Mesenchymal stem cell of Wharton's jelly (primary cell): ENCODE data around the genes P2RY11 and ATG4D.

DNA sequence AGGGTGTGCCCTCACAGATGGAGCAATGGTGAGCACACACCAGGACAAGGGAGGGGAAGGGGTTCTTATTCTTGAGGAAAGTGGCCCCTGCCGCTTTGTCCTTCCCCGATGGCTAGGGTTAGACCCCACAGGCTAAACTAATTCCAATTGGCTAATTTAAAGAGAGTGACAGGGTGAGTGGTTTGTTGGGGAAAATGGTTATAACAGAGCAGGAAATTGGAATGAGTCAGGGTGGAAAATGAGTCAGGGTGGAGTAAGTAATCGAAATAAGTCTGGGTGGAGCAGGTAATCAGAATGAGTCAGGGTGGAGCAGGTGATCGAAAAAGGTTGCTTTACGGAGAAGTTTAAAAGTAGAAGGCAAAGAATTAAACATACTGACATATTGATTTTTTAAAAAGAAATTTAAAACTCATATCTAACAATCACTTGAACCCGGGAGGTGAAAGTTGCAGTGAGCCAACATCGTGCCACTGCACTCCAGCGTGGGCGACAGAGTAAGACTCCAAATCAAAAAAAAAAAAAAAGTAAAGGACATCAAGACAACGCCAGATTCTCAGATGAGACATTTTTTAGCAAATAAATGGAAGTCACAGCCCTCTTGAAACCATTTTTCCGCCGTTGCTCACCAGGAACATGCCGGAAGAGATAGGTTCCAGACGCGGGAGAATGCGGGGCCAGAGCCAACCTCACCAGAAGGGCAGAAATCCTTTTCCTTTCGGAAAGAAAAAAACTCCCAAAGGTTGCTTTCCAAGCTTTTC lies 715 bp downstream of the ZNF562 start:
- CAGE, long polyA plus RNA: no peak

DNA sequence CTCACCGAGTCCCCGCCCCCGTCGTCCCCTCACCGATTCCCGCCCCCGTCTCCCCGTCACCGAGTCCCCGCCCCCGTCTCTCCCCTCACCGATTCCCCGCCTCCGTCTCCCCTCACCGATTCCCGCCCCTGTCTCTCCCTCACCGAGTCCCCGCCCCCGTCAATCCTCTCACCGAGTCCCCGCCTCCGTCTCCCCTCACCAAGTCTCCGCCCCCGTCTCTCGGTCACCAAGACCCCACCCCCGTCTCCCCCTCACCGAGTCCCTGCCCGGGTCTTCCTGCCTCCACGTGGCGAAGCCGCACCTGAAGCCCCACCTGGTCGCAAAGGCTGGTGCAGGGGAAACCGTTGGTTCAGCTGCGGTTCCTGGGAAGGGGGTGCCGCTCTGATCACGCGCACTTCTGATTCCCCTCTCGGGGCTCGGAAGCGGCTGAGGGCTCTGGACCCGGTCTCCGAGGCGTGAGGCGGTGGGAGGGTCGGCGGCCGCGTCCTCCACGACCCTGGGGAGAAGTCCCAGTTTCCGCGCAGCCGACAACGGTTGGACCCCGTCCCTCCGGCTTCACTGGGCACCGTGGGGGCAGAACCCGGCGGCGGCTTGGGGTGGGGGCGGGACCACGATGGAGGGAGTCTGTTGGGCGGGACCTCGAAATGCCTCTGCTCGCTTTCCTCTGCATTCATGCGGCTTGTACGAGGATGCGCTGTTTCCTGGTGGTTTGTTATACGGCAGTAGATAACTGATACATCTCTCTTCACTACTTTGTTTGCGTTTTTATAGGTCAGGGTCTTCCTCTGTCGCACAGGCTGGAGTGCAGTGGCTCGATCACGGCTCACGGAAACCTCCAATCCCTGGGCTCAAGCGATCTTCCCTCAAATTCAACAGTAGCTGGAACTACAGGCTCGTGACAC lies 24.3 kb upstream of the ZNF846 start:
- CAGE, long polyA plus RNA: no peak

- CAGE, long polyA plus RNA: no peak
These were observed 21.8 kb downstream of the OLFM2 start for GRCh38 chr19:9914346-9914990.

- CAGE, long polyA plus RNA: no peak
These were observed 31.6 kb downstream of the COL5A3 start for GRCh38 chr19:9978635-9979260.

GRCh38 chr19:10001805-10002475 lies 8.4 kb downstream of the COL5A3 start:
- CAGE, long polyA plus RNA: no peak

- CAGE, long polyA plus RNA: no peak
These were observed 1.4 kb upstream of the PPAN start for GRCh38 chr19:10104429-10105506.

DNA sequence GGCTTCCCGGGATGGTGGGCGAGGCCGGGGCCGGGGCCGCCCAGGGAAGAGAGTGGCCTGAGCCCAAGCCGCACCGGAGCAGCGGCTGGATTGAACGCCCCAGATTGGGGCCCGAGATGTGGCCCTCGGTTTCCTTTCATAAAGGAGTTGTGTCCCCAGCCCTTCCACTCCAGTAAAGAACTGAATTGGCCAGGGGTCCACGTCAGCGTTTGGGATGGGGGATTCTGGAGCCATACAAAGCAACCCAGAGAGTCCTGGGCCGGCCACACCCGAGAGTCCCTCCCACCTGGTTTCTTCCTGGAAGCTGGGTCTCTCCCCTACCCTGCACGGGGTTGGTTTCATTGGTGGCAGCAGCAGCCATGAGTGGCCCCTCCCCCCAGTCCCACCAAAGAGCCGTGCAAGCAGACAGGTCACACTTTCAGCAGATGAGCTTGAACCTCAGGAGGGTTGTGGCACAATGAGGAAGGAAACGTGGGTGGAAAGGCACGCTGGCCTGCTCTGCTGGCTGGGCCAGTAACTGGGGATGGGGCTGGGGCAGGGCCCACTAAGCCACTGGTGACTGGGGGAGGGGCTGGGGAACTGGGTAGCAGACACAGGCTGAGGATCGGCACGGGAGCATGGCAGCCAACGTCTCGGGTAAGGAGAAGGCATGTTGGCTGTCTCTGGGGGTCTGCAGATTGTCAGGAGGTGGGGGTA lies at the start of gene P2RY11:
Gene P2RY11, plus strand, starts transcription at position 589 of the 696 bp plus-strand sequence.
- CAGE, long polyA plus RNA: no peak

GRCh38 chr19:10154443-10154834 lies 34.7 kb upstream of the EIF3G start:
- CAGE, long polyA plus RNA: no peak

- CAGE, long polyA plus RNA: no peak
These were observed 674 bp downstream of the DNMT1 start for GRCh38 chr19:10193970-10194588.

DNA sequence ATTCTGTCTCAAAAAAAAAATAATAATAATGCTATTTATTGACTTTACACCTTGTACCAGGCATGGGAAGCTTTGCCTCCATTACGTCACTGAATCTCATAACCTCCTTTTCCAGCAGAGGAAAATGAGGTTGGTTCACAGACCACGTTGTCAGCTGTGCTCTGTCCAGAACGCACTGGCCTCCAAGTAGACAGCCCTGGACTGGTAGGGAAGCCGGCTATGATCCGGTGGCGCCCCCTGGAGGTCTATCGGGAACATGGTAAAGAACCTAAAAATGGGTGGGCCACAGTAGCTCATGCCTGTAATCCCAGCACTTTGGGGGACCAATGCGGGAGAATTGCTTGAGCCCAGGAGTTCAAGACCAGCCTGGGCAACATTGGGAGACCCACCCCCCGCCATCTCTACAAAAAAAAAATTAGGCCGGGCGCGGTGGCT lies 1.9 kb upstream of the MRPL4 start:
- CAGE, long polyA plus RNA: no peak

DNA sequence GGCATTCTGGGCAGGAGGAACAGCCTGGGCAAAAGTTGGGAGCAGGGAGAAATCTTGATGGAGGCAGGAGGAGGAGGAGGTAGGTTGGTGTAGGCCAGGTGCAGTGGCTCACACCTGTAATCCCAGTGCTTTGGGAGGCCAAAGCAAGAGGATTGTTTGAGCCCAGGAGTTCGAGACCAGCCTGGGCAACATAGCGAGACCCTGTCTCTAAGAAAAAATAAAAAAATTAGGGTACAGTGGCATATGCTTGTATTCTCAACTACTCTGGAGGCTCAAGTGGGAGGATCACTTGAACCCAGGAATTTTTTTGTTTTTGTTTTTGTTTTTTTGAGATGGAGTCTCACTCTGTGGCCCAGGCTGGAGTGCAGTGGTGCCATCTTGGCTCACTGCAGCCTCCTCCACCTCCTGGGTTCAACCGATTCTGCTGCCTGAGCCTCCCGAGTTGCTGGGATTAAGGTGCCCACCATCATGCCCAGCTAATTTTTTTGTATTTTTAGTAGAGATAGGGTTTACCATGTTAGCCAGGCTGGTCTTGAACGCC lies 7.5 kb upstream of the ICAM4 start:
- CAGE, long polyA plus RNA: no peak

DNA sequence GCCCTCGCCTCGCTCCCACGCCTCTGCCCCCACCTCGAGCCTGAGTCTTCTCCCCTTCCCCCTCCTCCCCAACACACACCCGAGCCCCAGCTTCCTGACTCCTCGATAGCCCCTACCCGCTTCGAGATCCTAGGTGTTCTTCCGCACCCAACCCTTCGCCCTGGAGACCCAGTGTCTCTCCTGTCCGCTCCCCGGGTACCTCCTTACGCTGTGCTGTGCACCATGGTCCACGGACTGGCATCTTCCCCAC lies 385 bp downstream of the ICAM5 start:
- CAGE, long polyA plus RNA: no peak

DNA sequence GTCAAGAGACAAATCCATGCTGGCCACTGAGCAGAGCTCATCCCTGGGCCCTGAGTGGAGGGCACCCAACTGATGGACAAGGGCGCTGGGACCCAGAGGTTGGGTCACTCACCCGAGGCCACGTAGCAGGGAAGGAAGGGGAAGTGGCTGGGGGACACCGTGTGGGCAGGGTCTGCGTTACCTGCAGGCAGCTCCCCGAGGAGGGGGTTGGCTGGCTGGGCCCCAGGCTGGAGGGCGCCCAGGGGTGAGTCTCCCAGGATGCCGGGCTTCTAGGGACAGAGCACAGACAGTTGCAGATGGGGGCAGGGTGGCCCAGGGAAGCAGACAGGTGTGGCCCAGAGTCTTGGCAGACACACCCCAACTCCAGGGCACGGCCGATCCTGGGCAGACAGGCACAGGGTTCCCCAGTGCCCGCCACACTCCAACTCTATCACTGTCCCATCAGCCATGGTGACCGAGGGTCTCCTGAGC lies 5.6 kb upstream of the FDX2 start:
- CAGE, long polyA plus RNA: no peak

GRCh38 chr19:10334397-10335278 lies 1.3 kb upstream of the RAVER1 start:
- CAGE, long polyA plus RNA: no peak

DNA sequence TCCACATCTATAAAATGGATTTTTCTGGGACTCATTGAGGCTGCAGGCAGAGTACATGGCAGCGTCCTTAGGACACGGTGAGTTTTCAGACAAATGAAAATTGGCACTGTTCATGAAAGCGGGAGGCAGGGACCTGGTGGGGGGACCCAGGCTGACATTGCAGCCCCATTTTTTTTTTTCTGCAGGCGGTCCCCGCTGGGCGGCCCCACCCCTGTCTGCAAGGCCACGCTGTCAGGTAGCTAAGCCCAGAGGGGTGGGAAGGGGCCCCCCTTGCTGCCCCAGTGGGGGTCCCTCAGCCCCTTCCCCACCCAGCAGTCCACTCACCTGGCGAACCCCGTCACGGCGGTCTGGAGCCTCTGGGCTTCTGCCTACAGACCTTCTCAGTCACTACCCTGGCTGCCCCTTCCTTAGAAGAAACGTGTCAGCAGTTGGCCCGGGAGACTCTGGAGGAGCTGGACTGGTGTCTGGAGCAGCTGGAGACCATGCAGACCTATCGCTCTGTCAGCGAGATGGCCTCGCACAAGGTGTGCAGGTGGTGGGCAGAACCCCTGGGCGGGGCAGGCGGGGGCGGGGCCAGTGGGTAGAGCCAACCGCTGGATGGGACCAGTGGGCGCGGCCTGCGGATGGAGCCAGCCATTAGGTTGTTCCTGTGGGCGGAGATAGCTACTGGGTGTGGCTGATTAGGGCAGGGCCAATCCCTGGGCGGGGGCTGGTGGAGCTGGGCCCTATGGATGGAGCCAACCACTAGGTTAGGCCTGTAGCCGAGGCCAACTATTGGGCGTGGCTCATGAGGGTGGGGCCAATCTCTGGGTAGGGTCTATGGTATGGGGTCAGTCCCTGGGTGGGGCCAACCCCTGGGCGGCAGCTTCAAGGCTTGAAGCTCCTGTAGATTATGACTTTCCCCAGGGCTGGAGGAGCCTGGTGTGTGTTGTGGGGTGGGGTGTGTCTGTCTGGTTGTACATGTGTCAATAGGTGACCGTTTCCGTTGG lies 30.4 kb downstream of the PDE4A start:
- CAGE, long polyA plus RNA: no peak

DNA sequence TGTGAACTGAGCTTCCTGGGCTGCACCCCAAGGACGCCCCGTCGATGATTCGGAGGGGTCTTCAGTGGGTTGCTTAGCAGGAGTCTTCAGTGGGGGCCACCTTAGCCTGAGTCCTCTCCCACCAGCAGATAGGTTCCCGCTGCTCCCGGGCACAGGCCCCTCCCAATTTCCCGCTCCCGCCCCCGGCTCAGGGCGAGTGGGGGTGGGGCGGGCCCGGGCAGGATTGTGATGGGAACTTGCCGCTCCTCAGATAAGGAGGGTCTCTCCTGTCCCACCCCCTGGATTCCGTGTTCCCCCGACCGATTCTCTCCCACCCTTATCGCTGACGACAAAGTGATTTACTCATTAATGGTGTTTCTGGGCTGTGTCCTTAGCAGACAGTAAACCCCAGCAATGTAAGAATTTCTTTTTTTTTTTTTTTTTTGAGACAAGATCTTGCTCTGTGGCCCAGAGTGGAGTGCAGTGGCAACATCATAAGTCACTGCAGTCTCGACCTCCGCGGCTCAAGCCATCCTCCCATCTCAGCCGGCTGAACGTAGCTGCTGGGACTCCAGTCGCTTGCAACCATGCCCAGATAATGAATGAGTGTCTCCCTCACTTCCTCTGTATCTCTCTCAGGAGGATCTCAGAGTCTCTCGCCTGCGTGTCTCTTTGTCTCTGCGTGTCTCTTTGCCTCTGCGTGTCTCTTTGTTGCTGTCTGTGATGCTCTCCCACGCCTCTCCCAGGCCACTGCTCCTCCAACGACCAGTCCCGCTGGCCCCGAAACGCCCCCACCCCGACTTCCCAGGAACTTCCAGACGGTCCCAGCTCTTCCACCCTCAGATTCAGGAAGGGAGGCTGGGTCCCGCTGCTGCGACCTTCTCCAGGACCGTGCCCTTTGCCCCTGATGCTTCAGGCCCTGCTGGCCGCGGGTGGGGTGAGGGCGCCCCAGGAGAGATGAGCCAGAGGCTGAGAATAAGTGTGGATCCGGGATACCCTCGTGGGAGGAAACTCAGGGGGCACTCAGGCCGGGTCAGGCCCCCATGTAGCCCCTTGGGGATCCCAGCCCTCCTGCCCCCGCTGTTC lies 910 bp upstream of the S1PR5 start:
- CAGE, long polyA plus RNA: no peak

DNA sequence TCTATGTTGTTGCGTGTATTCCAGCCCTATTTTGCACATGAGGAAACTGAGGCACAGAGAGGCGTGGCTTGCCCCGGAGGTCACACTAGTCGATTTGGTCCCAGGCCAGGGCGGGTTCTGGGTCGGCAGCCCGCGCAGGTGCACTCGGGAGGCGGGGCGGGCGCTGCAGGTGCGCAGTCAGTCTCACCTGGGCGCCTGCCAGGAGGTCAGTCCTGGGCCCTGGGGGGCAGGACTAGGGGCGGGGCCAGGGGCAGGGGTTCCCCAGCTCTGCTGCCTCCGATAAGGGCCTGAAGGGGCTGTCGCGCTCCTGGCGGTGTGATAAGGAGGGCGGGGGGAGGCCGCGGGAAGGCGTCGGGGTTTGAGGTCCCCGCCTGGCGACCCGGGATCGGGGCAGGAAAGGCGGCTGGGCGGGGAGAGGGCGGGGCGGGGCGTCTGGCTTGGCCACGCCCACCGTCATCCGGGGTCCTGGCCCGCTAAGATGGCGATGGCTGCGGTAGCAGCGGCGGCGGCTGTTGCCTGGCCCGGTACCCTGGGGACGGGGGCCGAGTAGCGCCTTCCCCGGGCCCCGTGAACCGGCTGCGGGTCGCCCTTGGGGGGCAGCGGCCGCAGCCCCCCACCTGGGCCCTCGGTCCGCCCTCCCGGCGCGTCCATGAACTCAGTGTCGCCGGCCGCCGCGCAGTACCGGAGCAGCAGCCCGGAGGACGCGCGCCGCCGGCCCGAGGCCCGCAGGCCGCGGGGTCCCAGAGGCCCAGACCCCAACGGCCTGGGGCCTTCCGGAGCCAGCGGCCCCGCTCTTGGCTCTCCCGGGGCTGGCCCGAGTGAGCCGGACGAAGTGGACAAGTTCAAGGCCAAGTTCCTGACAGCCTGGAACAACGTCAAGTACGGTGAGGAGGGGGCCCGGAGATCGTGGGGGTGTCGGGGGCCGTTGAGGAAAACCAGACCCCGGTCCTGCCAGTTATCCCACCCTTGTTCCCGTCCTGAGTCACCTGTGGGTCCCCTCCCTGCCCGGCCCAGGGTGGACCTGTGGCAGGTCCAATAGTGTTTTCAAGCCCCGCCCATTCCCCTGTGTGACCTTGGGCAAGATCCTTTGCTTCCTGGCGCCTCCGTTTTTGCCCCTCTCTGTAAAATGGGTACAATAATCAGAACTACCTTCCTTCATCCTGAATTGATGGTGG lies at the start of gene ATG4D:
Gene ATG4D, plus strand, starts transcription at position 463 of the 1,175 bp plus-strand sequence.
- CAGE, long polyA plus RNA: no peak

GRCh38 chr19:10559615-10560128 lies 6.1 kb downstream of the KRI1 start:
- CAGE, long polyA plus RNA: no peak

- CAGE, long polyA plus RNA: no peak
These were observed 931 bp downstream of the KRI1 start for GRCh38 chr19:10564723-10565435.

GRCh38 chr19:10612335-10612891 lies 12.9 kb upstream of the SLC44A2 start:
- CAGE, long polyA plus RNA: no peak